CMK (cell line): ENCODE measurements around a stretch of chr1.

DNA sequence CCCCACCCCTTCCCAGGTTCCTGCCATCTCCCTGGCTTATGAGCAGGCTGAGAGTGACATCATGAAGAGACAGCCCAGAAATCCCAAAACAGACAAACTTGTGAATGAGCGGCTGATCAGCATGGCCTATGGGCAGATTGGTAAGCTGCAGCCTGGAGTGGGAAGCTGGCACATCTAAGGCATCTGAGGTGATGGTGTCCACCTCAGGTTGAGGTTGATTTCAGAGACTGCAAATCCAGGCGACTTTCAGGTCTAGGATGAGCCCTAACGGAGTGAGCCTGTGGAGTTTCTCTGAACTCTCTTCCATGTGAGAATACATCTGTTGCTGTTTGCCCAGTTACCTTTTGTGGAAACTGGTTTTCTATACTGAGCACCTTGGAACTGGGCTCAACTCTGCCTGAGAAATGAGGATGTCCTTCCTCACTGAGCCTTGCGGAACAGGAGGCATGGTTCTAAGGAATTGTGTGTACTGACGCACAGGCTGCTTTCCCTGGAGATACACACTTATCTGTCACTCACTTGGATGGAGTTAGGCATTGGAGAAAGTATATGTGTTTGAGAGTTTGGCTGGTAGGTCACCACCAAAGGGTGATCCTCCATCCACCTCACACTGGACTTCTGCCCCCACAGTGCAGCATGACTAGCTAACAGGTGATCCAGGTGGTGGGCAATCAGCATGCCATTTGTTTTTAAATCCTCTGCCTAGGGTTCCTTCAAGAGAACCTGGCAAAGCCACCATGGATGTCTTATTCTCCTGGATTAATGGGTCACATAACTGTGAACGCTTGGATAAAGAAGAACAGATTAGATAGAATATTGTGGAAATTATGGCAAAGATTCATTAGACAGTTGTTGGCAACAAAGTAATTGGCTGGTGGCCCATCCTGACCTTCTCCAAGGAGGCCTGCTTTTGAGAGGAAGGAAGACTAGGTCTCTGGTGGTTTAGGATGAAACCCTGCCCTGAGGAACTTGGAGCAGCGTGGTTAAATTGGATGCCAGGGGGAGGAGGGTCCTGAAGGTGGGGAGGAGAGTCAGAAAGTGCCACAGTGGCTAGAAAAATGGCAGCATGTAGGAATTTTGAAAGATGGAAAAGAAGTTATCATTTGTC lies 26.7 kb downstream of the ATP1A1 start:
- RRBS = no CpG with 5 or more reads among the region's 7 CpGs

DNA sequence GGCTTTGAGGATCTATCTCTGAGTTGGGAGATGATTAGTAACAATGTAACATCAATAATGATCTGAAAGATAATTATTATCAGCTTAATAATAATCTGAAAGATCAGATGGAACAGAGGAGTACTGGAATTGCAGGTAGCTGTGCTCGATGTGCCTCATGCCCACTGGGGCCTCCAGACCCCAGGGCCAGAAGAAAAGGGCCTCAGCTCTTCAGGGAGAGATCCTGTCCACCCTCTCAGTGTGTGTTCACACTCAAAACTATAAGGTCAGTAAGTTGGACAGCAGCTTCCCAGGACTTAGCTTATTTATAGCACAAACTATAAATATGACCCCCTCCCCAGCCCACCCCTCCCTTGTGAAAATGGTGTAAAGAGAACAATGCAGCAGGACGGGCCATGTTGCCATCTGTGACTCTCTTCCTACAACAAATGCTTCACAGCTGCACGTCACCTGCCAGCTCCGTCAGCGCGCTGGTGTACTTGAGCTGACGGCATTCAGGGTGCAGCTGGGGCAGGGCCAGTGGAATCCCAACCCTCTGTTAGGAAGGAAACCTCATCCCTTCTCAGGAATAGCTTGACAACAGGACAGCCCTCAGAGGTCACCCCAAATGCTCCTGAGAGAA lies 84.7 kb downstream of the ATP1A1 start:
- RRBS = no CpG with 5 or more reads among the region's 7 CpGs

DNA sequence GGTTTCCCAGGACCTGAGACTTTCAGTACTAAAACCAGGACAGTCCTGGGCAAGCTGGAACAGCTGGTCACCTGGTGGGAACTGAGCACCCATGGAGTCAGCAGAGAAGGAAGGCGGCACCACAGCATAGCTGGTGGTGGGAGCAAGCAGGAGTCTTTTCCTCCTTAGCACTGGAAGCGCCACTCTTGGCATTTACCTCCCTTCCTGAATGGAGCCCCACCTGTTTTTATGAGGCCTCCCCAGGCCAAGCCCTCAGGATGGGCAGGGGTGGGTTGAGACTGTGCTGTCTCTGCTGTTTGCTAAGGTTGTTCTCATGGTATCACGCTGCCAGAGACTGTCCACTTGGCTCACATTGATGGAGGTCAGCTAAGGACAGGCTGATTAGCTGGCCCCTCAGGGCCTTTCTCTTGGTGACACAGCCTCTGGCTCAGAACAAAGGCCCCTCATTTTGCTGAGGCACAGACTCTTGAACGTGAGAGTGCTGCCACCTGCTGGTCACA lies 85.8 kb downstream of the CD58 start:
- RRBS = no CpG with 5 or more reads among the region's 4 CpGs

GRCh38 chr1:116579413-116579902 lies 8.6 kb upstream of the CD58 start:
- RRBS = 93% methylated on average over 2 of the region's 20 CpGs

- RRBS = no CpG with 5 or more reads among the region's 8 CpGs
Observed at GRCh38 chr1:116807256-116807810, 53.1 kb downstream of the CD2 start.

DNA sequence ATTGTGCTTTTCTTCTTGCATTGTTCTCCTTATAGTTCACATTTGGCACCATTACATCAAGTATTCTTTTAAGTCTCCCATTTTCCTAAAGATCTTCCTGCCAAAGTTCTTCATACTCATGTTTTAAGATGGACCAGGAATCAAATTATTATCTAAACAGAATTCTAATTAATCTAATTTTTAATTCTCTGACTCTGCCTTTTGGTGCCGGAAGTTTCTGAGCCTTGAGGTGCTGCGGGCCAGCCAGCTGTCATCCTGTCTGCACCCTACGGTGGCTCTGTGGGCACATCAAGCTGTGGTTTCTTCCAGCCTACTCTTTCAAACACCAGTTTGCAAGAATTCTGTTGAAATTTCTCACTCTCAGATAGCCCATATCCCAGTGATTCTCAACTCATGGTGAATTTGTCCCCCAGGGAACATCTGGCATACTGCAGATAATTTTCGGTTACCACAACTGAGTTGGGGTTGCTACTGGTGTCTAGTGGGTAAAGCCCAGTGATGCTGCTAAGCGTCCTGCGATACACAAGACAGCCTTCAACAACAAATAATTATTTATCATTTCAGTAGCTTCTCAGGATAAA lies 62.2 kb downstream of the CD2 start:
- RRBS = no CpG with 5 or more reads among the region's 6 CpGs

DNA sequence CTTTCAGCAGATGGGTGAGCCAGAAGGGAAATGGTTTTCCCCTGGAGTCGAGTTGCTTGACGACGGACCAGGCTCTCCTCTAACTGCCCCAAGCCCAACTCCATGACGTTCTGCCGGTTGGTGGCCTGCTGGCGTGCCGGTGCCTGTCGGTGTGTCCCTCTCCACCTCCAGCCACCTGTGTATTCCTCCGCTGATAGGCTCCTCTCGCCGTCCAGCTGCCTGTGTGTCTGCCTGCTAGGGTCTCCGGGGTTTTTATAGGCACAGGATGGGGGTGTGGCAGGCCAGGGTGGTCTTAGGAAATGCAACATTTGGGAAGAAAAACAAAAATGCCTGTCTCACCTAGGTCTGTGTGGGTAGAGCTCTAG lies 34.3 kb upstream of the PTGFRN start:
- RRBS = no CpG with 5 or more reads among the region's 12 CpGs

GRCh38 chr1:117093833-117094827 lies 27.4 kb downstream of the TRIM45 start:
- RRBS = no CpG with 5 or more reads among the region's 9 CpGs

DNA sequence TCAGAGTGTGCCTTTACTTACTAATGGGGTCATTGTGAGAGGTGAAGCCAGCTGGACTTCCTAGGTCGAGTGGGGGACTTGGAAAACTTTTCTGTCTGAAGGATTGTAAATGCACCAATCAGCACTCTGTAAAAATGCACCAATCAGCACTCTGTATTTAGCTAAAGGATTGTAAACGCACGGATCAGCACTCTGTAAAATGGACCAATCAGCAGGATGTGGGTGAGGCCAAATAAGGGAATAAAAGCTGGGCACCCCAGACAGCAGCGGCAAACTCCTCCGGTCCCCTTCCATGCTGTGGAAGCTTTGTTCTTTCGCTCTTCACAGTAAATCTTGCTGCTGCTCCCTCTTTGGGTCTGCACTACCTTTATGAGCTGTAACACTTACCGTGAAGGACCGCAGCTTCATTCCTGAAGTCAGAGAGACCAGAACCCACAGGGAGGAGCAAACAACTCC lies 38.0 kb downstream of the VTCN1 start:
- RRBS = no CpG with 5 or more reads among the region's 8 CpGs

DNA sequence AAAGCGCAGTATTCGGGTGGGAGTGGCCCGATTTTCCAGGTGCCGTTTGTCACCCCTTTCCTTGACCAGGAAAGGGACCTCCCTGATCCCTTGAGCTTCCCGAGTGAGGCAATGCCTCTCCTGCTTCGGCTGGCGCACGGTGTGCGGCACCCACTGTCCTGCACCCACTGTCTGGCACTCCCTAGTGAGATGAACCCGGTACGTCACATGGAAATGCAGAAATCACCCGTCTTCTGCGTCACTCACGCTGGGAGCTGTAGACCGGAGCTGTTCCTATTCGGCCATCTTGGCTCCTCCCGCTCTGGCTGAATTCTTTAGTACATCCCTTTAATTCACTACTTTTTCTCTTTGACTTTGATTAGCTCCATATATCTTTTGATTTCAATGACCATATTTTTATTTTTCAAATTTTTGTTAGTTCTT lies 8.8 kb upstream of the MAN1A2 start:
- RRBS = no CpG with 5 or more reads among the region's 17 CpGs

- RRBS = no CpG with 5 or more reads among the region's 5 CpGs
Observed at GRCh38 chr1:117401931-117402571, 34.8 kb downstream of the MAN1A2 start.

DNA sequence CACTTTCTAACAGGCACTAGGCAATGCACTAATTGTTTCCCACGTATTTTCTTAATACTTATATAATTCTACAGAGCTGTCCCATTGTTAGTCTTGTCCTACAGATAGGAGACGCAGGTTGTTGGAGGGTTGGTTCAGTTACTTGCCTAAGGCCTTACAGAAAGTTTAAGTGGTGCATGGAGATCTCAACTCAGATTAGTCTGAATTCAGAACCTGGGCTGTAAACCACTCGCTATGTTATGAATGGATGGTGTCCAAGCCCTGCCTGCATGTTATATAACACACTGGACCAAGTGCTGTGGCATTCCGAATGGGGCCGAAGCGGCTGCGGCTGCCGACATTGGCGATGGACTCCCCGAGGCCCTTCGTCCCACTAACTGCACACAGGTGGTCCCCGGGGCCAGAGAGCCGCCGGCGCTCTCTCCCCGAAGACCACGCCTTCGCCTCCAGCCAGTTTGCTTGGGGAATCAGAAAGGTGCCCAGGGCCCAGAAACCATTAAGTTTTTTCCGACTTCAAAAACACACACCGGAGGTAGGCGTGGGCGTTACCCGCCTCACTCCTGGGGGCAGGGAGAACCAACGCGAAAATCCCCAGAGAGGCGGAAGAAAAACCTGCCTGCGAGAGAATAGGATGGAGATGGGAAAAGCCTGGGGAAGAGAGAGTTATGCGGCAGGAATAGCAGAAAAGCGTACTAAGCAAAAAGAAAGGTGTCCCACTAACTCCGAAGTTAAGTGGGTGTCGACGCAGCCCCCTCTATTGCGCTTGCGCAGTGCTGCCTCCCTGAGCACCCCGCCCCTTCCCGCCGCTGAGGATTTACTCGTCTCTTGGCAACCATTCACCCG lies 597 bp upstream of the TENT5C start:
- RRBS = no CpG with 5 or more reads among the region's 39 CpGs

DNA sequence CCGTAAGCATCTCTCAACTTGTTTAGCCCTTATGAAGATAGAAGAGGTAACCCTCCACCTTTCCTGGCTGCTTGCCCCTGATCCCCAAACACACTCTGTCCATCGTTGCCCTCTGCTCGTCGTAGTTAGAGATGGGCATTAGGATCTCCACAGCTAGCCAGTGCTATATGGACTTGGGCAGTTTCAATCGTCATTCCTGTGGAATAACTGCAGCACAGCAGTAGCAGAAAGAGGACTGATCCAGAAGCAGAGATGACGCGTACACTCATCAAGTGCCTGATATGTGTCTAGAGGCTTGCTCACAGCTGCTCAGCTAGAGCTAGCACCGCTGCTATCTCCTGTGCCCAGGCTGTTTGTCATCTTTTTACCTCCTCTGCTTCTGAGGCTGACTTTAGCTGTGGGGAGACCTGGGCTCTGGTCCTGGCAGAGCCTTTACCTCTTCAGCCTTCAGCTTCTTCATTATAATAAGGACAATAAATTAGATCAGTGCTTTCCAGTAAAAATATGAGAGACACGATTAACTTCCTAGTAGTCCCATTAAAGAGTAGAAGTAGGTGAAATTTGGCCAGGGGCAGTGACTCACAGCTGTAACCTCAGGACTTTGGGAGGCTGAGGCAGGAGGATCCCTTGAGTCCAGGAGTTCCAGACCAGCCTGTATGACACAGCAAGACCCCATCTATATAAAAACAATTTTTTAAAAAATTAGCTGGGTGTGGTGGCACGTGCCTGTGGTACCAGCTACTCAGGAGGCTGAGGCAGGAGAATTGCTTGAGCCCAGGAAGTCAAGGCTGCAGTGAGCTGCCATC lies 5.4 kb downstream of the TENT5C start:
- RRBS = no CpG with 5 or more reads among the region's 10 CpGs

DNA sequence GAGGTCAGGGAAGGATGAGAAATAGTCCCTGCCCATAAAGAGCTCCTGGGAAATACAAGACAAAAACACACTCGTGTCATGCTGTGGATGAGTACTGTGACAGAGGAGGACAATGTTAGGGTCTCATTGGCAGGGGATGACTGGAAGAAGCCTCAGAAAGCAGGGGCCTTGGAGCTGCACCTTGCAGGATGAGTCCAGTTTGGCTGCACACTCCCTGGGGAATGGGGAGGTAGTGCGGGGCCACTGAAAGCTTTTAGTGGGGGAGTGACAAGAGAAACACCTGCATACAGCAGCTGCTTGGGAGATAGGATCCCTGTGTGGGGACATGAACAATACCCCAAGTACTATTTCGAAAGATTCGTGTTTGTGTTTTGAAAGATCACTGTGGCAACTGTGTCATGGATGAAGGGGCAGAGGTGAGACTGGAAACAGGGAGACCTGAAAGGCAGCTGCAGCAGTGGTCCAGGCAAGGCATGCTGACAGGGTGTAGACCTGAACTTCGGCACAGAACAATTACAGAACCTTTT lies 32.8 kb downstream of the TENT5C start:
- RRBS = no CpG with 5 or more reads among the region's 5 CpGs

DNA sequence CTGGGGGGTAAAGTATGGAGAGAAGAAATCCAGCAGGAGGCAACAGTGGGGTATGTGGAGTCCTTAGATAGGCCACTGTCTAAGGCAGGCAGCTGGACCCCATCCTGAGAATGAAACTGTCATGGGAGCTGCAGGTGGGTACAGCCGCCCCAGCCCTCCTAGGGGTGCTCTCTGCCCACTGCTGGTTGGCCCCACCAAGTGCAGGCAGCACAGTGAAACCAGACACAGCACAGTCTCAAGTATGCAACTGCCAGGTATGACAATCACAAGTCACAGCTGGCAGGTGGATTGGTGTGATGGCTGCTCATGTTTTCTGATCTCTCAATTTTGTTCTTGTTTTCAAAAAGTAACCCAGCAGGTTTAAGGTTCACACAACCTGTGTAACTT lies 80.6 kb downstream of the TENT5C start:
- RRBS = no CpG with 5 or more reads among the region's 1 CpG

DNA sequence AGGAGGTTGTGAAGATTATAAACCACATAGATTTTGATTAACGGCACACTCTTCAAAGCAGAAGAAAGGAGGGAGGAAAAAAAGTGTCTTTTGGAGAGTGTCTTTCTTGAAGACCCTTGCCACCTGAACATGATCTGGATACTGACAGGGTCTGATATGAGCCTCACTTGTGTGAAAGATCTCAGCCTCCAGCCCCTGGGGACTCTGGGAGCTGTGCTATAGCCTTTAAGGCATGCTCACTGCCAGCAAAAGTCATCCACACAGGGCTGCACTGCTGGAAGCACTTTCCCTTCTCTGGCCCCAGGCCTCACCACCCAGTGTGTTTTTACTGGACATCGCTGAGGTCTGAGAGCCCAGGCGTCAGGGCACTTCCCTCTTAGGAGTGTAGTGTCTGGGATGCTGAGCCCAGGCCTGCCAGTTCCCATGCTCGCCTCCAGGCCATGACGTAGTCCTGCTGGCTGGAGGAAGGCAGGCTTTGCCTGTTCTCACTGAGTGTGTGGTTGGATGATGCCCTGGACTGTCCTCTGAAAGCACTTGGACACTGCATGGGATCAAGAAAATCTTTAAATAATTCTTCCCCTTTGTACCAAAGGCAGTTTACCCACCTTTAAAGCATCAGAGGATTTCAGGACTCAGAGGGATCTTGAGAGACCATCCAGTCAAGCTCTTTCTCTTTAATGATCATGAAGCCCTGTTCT lies 101.2 kb downstream of the GDAP2 start:
- RRBS = no CpG with 5 or more reads among the region's 5 CpGs

DNA sequence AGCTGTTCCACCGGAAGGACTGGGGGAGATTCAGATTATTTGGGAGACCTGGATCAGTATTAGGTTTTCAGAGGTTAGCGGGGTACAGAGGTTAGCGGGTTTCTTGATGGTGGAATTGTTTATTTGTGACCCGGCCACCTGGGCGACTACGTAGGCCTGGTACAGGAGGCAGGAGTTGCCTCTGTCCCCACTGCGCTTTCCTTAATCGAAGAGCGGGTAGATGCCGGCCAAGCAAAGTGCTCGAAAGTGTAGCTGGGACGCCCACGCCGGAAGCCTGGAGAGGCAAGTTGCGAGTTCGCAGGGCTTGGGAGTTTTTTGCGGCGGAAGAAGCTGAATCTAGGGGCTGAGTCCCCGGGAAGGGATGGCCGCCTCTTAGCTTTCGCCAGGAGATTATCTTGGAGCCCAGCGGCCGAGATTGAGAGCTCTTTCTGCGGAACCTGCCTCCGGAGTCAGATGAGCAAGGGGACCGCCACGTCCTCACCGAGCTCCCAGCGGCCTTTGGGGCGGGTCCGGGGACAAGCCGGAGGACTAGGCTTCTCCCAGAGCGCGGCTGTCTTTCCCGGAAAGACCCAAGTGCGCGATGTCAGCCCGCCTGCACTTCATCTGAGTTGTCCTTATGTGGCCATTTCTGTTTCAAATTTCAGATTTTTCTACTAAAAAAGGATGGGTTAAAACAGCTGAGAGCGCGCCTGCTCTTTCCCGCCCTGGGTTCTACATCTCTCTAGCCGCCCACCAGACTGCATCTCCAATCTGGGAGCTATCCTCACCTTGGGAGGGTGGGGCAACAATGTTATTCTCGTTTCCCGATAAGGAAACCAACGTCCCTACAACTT lies 12.3 kb upstream of the TBX15 start:
- RRBS = 94% methylated on average over 24 of the region's 45 CpGs

GRCh38 chr1:119008895-119009522 lies 20.9 kb upstream of the TBX15 start:
- RRBS = no CpG with 5 or more reads among the region's 7 CpGs

DNA sequence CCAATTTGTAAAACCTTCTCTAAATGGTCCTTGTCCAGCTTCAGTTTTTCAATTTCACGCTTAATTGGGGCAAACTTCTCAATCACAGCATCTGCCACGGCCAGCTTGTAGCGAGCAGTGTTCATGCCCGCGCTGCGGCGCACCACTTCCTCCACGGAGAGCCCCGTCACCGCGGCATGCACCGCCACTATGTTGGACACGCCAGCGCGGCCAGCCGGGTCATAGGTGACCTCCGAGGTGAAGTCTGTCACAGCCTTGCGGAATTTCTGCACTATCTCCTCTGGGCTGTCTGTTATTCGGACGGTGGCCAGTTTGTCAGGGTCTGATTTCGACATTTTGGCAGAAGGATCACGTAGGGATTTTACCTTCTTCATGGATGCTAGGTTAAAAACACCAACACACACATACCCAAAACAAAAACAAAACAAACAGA lies 44.9 kb upstream of the TBX15 start:
- RRBS = no CpG with 5 or more reads among the region's 22 CpGs